Bronchial epithelial cell (primary cell): ENCODE measurements around a stretch of chr1.

GRCh38 chr1:94900675-94900874 is 26.3 kb downstream of the CNN3 start:
- RRBS, 2 experiments, result no CpG with 5 or more reads among the region's 2 CpGs

GRCh38 chr1:94971549-94971864 is 44.6 kb upstream of the CNN3 start:
- RRBS, 2 experiments, result no CpG with 5 or more reads among the region's 4 CpGs

GRCh38 chr1:95120518-95121232 is 3.5 kb downstream of the TLCD4 start:
- RRBS, 2 experiments, result no CpG with 5 or more reads among the region's 10 CpGs

DNA sequence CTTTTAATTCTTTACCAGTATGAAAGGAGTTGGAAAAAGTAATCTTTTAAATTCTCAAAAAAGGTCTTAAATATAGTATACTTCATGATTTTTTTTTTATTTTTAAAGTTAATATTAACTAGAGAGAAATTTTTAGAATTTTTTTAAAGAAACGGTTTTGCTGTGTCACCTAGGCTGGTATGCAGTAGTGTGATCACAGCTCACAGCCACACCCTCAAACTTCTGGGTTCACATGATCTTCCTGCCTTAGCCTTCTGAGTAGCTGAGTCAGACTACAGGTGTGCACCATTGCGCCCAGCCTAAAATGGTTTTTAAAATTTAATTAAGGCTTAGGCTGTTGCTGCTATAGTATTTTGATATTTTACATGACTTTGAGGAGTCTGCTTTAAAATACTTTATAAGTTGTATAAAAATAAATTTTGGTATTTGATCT is 52.4 kb downstream of the TLCD4 start:
- RRBS, 2 experiments, result no CpG with 5 or more reads among the region's 2 CpGs

DNA sequence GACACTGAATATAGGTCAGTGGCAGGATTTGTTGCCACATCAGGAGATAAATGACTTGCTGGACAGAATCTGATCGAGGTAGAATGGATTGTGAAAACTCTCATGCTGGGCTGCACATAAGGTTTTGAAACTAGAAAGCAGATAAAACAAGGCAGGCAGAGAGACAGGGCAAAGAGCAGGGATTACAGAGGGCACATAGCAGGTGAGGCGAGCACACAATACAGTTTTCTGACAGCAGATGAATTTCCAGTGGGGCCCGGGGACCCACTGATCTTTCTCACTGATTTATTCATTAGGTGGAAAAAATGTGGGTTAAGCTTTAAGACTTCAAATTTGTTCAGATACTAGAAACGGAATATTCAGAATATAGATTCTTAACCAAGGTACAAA is 296.1 kb upstream of the PTBP2 start:
- RRBS, 2 experiments, result no CpG with 5 or more reads among the region's 4 CpGs

DNA sequence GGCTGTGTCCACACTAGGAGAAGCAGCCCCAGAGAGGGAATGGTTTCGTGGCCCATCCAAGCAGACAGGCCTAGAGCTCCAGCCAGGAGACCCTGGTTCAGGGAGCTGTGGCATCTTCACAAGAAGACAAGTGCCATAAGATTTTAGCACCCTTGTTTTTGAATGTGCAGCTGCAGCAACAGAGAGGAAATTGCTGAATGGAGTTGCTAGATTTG is 122.6 kb downstream of the PTBP2 start:
- RRBS, 2 experiments, result no CpG with 5 or more reads among the region's 1 CpG

- RRBS, 2 experiments, result no CpG with 5 or more reads among the region's 3 CpGs
These were observed 273.9 kb downstream of the PTBP2 start for GRCh38 chr1:96995390-96995998.

- RRBS, 2 experiments, result no CpG with 5 or more reads among the region's 2 CpGs
These were observed 509.5 kb downstream of the DPYD start for GRCh38 chr1:97411395-97411713.

DNA sequence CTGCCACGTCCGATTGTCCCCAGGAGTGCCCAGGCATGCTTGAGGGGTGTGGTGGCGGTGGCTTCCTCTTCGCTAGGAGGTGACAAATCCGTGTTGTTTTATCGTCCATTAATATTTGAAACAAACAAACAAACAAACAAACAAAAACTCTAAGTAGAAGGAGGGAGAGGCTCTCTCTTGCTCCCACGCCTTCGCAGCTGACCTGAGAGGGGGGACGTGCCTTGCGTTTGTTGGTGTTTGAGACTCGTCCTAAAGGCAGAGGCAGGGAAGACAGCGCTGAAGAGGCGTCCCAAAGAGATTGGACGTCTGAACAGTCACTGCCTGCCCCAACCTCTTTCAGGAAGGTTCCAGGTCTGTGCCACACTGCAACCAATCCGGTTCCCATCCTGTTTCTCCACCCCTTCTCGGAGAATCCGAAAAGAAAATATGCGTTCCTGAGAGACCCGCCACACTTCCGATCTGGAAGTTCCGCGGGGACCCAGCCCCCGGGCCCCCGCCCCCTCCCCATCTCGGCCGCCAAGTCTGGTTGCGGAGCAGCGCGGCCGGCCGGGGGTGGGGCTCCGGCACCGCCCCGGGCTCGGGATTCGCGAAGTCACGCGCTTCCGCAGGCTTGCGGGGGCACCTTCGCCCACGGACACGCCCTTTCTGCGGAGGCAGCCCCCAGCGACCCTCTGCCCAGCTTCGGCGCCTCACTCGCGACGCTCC is 124.3 kb upstream of the DPYD start:
- RRBS, 2 experiments, result 3% methylated on average over 4 to 7 of the region's 51 CpGs

DNA sequence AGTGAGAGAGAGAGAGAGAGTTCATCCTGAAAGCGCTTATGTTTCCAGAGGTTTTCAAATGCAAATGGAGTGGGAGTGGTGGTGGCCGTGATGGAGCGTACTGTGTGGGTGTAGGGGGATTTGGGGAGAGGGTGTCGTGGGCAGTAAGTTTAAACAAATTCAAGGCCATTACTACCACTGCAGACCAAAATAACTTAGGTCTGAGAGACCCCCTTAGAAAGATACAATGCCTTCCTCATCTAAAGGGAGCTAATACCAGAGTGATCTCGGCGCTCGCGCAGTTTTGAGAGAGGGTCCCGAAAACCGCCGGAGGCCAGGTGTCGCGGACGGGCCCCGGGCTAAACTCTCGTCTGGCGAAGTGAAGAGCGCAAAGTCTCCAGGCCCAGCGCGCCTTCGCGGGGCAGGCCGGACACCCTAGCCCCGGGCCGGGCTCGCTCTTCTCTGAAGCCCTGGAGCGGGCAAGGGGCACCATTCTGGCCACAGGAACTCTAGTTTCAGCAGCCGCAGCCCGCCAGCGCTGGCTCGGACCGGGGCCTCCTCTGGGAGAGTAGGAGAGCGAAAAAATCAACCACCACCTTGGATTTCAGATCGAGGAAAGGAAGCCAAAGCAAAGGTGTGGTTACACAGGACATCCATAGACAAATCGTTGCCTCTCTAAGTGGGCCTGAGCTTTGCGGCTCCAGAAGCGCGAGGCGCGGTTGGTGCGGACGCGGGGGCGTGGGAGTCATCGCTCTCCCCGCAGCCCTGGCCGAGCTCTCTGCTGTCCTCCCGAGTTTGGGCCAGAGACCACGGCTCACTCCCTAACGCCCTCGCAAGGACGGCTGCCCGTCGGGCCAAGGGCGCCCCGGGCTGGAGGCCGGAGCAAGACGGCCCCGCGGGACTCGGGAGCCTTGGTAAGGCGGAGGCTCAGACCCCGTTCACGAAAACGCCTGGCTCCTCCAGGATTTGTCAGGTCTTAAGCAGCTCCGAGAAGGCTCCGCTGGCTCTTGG is 132.6 kb upstream of the DPYD start:
- RRBS, 2 experiments, result 5 to 7% methylated on average over 9 of the region's 67 CpGs

DNA sequence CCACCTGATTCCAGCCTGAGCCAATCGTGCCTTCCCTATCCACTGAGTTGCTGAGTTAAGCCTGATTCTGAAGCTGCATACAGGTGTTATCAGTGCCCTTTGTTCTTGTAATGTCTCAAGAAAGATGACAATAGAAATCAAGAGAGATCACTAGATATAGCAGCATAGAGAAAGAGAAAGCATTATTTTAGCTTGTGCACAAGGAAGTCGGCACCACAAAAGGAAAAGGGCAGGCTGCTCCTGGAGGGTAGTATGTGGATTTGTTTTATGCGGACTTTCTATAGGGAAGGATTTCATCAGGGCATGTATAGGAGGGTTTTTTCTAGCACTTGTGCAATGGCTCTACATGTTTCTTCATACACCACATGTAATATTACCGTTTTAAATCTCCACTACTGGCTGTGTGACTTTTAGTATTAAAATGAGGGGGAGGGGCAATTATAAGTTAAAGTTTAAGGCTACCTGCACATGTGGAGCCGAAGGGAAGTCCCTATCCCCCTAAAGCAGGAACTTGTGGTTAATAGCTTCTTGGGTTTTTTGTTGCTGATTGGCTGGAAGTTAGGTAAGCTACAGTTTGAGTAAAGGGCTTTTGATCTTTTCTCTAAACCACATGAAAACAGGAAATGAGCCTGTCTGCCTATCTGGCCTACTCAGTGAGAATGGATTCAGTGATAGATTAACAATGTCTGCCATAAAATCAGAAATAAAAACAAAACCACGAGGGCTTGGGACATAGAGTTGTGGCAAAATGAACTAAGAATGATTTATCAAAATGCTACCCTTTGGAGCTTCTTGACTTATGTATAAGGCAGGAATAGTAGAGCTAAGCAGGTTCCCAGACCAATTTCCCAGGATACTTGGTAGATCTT is 133.3 kb downstream of the PLPPR5 start:
- RRBS, 2 experiments, result no CpG with 5 or more reads among the region's 6 CpGs

- RRBS, 2 experiments, result 27% methylated on average over 3 of the region's 22 CpGs; no CpG with 5 or more reads in 1 of the 2 experiments
These were observed 674 bp upstream of the PLPPR5 start for GRCh38 chr1:99005262-99005807.

- RRBS, 2 experiments, result no CpG with 5 or more reads among the region's 8 CpGs
These were observed 112.0 kb upstream of the PALMD start for GRCh38 chr1:99533823-99534374.

DNA sequence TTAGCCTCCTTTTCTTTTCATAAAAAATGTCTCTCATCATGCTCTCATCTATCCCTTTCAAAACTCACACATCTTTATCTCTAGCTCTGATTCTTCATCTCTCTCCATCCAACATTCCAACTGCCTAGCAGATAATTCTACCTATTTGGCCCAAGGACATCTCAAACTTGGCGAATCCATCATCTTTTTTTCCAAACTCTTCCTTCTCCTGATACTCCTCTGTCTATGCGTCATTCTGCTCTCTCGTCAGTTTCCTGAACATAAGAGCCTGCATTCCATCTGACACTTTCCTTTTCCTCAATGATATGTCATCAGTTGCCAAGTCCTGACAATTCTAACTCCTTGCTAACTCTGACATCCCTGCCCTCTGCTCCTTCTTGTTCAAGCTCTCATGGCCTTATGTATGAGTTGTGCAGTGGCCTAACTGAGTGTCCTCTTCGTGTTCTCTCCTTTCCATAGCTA is 11.2 kb downstream of the PALMD start:
- RRBS, 2 experiments, result no CpG with 5 or more reads among the region's 4 CpGs

DNA sequence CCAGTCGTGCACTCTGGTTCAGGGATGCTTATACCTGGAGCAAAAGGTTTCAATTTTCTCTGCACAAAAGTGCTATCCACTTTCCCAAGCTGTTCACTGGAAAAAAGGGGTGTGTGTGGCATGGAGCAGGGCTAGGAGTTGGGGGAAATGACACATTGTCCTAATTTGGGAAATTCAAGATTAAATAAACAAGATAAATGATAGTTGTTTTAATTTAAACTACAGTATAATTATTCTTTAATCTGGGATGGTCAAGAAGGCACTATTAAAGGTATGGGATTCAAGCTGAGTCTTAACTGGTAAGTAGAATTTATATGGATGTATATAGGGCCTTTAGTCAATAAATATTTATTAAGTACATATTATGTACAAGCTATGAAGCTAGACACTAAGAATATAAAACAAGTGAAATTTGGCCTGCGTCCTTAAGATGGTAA is 18.2 kb downstream of the PALMD start:
- RRBS, 2 experiments, result no CpG with 5 or more reads among the region's 2 CpGs

- RRBS, 2 experiments, result no CpG with 5 or more reads among the region's 21 CpGs
These were observed 58.5 kb downstream of the PALMD start for GRCh38 chr1:99704290-99704969.

DNA sequence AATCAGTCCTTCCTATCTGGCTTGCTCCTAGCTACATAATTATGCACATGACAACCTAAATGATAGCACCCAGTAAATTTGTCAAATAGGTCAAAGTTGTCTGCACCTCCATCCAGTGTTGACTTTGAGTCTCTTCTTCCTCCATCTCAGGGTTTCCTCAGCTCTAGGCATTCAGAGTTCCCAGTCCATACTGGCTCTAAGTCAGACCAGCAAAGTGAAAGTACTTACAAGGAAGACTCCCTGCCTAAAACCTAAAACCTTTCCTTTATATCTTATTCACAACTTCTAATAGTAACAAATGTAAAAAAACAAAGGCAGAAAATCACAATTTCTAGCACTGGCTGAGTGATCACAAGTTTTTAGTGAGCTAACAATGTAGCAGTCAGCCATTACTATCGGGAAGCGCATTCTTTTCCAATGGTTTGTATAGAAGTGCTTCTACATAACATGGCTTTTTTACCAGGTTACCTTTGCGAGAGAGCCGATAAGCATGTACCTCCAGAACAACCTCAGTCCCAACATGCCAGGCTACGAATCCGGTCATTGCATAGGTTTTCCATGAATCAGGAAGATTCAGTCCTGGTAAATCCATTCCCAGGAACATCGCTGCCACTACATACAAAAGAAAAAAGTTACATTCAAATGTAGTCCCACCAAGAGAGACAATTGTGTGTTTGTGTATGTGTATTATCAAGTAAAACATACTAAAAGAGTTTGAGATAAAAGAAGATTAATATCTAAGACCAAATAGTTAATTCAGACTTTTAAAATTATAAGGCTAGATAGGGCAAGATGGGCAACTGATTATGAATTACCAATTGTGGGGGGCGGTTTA is 55.9 kb downstream of the FRRS1 start:
- RRBS, 2 experiments, result no CpG with 5 or more reads among the region's 8 CpGs

GRCh38 chr1:99765962-99766222 is 543 bp downstream of the FRRS1 start:
- RRBS, 2 experiments, result no CpG with 5 or more reads among the region's 1 CpG

DNA sequence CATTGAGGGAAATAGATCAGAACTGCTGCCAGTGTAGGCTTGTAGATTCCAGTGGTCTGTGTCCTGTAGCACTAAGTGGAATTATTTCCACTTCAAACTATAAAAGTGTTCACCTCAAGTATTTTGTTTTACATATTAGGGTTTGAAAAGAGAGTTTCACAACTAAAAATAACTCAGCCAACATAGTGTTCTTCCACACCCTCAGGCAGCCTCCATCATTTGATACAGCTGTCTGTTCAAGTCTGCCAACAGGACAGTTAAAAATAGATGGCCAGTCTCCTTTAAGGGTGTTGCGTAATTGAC is 31.9 kb upstream of the AGL start:
- RRBS, 2 experiments, result no CpG with 5 or more reads among the region's 1 CpG